AG04449 (cell line): ENCODE measurements around a stretch of chr17.

- RRBS: under 1% methylated on average over 10 of the region's 22 CpGs
Measured at GRCh38 chr17:48593883-48594237, 281 bp upstream of the HOXB5 start.

GRCh38 chr17:48628264-48628568 lies 2.1 kb upstream of the HOXB9 start:
- RRBS: 11% methylated on average over 1 of the region's 9 CpGs

DNA sequence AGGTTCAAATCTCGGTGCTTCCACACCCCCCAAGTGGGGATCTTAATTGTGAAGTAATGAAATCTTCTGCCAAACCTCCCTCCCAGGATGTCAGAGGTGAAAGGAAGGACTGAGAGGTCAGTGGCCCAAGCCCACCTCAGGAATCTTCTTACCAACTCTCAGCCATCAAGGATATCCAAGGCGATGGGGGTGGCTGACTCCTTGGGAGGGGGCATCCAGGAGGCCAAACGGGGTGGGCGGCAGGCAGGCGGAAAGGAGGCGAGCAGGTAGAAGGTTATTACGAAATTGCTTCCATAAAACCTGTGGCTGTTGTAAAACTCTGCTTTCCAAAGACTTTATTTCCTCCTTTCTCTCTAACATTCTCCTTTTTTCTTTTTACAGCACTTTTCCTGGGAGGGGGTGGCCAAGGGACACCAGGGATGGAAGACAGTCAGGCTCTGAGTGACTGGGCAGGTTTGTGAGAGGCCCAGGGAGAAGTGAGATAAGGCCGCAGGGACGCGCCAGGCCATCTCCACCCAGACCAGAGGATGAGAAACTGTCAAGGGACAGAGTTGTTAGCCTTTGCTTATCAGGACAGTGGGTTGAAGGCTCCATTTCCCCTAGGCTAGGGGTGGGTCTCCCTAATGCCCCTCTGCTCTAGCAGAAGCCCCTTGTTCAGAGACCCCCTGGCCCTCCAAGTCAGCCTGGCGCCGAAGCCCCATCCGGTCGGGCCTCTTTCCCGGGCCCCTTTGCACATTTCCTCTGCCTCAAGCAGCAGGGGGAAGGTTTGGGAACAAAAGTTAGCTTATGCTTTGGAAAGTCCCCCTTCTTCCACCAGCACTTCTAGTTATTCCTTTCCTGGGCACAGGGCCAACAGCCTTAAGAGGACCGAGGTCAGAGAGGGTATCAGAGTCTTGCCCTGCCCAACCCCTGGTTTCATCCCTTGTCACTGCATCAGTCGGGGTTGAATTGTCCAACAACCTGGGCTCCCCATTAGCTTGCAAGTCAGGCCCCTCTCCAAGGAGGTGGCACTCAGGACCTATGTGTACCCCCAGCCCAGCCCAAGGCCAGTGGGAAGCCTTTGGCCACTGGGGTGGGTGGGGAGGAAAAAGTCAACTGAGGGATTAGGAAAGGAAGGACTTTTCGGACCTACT lies 5.0 kb upstream of the HOXB9 start:
- RRBS: no CpG with 5 or more reads among the region's 18 CpGs

- RRBS: 7% methylated on average over 18 of the region's 47 CpGs
Measured at GRCh38 chr17:48723300-48724171, 551 bp downstream of the PRAC2 start.

- RRBS: no CpG with 5 or more reads among the region's 32 CpGs
Measured at GRCh38 chr17:48726467-48727285, 1.9 kb downstream of the HOXB13 start.

GRCh38 chr17:48734032-48734958 lies 5.7 kb upstream of the HOXB13 start:
- RRBS: no CpG with 5 or more reads among the region's 30 CpGs

- RRBS: no CpG with 5 or more reads among the region's 3 CpGs
Measured at GRCh38 chr17:48790379-48790900, 26.6 kb downstream of the TTLL6 start.

DNA sequence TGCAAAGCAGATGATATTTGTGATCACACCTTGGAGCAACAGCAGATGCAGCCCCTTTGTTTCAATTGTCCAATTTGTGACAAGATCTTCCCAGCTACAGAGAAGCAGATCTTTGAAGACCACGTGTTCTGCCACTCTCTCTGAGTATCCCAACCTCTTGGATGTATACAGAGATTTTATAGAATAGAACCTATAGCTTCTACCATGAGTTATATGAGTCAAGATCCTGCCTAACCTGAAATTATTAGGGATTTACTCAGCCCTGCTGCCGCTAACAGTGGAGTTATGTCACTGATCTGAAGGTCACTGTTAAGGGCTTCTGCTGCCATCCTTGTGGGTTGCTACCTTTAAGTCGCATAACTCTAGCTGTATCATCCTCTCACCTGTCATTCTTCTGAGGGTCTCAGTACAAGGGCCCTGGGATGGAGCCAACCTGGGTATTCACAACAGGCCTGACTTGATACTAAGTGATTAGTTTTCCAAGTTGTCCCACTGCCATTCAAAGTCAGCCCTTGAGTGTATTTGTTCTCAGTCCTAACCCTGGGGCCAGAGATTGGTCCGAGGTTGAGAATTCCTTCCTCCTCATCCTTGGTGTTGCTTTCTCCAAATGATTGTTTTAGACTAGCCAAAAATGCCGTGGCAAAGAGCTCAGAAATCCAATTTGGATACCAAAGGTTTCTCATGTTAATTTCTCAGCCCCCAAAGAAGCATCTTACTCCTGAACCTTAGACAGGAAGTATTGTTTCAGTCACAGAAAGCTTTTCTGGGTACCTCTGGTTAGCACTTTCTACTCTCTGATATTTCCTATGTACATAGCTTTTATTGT lies 29.5 kb upstream of the ATP5MC1 start:
- RRBS: no CpG with 5 or more reads among the region's 5 CpGs

GRCh38 chr17:48909622-48910143 lies 1.5 kb downstream of the UBE2Z start:
- RRBS: no CpG with 5 or more reads among the region's 5 CpGs

DNA sequence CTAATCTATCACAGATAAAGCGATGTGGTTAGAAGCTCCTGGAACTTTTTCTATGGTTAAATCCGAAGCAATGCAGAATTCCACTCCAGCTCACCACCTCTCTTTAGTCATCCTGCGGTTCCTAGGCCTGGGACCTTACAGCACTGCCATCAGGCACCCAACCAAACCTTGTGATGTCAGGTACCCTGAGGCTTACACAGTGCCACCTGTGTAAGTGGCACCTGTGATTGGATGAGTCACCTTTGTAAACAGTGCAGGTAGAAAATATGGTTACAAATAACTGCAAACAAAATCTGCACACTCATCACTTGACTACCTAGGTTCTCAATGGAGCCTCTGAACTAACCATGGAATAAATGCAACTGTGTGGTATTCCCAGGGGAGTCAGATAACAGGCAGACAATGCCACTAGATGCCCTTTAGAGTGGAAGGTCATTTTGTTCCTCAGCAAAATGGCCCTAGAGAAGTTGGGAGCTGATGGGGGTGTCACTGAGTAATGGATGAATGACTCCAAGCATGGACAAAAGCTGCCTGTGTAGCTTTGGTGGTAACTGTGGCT lies 31.3 kb upstream of the B4GALNT2 start:
- RRBS: no CpG with 5 or more reads among the region's 3 CpGs

DNA sequence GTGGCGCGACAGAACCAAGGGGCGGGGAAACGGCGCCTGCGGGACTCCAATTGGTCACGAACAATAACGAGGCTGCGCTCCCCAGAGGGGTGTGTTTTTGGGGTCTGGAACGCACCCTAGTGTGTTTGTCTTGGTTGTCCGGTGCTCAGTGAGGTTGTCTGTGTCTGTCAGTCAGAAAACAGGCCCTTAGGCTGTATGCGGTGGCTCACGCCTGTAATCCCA lies 17.5 kb downstream of the GNGT2 start:
- RRBS: no CpG with 5 or more reads among the region's 13 CpGs

DNA sequence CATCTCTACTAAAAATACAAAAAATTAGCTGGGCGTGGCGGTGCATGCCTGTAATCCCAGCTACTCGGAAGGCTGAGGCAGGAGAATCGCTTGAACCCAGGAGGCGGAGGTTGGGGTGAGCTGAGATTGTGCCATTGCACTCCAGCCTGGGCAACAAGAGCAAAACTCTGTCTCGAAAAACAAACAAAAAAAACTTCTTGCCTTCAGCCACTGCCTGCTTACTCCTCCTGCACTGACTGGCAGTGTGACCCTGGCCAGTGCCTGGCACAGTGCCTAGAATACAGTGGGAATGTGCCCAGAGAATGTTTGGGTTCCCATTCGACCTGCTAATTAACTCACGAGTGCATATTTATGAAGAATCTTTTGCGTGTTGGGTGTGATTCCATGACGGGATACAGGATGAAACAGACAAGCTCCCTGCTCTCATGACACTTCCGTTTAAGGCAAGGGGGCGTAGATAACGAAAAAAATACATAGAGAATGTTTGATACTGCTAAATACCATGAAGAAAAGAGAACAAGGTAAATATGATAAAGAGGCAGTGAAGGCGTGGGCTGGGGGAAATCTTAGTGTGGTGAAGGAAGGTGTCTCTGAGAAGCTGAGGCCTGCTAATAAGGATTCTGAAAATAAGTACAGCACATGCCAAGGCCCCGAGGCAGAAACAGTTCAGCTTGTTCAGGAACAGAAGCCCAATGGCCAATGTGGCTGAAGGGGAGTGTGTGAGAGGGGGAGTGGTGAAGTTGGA lies 4.2 kb downstream of the ABI3 start:
- RRBS: no CpG with 5 or more reads among the region's 15 CpGs

DNA sequence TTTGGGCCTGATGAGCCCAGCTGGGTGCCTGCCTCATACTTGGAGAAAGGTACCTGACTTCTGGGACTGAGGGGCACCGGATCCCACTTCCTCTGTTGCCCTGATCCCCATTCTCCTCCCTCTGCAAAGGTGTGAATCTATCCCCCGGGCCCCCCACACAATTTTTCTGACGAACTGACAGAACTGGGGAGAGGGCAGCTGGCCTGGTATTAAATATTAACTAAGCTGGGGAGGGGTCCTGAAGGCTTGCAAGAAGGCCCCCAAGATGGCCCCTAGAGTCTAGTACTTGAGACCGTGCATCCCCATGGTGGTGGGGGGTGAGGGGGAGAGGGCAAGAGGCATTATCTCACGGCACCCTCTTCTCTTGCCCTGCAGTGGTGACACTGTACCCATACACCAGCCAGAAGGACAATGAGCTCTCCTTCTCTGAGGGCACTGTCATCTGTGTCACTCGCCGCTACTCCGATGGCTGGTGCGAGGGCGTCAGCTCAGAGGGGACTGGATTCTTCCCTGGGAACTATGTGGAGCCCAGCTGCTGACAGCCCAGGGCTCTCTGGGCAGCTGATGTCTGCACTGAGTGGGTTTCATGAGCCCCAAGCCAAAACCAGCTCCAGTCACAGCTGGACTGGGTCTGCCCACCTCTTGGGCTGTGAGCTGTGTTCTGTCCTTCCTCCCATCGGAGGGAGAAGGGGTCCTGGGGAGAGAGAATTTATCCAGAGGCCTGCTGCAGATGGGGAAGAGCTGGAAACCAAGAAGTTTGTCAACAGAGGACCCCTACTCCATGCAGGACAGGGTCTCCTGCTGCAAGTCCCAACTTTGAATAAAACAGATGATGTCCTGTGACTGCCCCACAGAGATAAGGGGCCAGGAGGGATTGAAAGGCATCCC lies 8.2 kb downstream of the PHOSPHO1 start:
- RRBS: 60% methylated on average over 2 of the region's 11 CpGs

DNA sequence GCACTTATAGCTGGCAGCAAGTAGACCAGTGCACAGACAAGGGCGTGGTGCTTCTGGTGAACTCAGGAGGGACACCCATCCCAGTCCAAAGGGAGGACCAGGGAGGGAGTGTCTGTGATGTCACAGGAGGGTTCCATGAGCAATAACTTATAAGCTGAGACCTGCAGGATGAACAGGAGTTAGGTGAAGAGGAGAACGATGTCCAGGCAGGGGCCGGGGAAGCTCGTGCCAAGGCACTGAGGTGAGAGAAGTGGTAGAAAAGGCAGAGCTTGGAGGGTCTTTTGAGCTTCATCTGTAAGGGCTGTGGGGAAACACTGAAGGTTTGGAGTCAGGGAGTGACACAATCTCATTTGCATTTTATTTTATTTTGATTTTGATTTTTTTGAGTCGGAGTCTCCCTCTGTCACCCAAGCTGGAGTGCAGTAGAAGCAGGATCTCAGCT lies 17.5 kb upstream of the PHOSPHO1 start:
- RRBS: no CpG with 5 or more reads among the region's 5 CpGs

DNA sequence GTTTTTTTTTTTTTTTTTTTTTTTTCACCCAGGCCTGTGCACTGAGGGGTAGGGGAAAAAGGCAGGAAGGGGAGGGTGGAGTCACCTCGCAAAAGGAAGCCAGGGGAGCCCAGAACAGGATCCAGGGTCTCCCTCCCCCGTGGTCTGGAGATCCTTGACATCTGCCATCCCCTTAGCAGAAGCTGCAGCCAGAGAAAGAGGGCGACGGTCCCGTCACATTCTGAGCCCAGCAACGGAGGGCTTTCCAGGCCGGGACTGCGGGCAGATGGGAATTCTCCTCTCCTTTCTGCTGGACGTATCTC lies 29.1 kb upstream of the PHOSPHO1 start:
- RRBS: no CpG with 5 or more reads among the region's 9 CpGs

- RRBS: no CpG with 5 or more reads among the region's 4 CpGs
Measured at GRCh38 chr17:49353486-49354109, 8.5 kb downstream of the ZNF652 start.

GRCh38 chr17:49360206-49360425 lies 1.9 kb downstream of the ZNF652 start:
- RRBS: no CpG with 5 or more reads among the region's 2 CpGs

GRCh38 chr17:49404812-49405171 lies 9.9 kb downstream of the PHB1 start:
- RRBS: no CpG with 5 or more reads among the region's 12 CpGs

DNA sequence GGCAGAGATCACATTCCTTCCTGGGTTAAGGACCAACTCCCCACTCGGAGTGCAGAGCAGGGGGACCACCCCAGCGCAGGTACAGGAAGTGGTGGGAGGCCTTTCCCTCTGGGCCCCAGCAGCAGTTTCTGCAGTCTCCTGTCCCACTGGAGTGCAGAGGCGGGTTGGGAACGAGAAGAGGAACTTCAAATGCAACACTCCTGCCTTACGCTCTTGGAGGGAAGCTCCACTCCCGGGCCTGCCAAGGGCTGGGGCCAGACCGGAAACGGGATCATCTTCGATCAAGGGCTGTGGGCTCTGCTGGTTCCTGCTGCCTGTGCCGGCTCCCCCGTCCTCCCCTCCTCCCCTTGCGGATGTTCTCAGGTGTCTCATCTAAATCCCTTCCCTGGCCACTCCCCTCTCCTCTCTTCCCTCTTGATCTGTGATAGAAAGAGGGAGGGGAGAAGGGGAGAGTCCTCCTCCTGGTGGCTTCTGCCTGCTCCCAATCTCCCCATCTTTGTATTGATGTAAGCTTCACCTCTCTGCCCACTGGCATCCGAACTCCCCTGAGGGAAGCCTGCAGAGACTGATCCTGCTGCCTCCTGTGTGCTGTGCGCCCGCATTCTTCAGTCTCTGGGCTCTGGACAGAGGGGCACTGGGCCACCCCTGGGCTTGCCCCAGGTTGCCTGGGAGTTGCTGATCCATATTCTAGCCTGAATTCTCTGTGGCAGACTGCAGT lies 8.8 kb upstream of the NGFR start:
- RRBS: 5% methylated on average over 4 of the region's 15 CpGs